Mononuclear cell (primary cell): ENCODE measurements around a stretch of chr9.

GRCh38 chr9:134378828-134379581, 52.8 kb downstream of the RXRA start:
- RRBS, result 83% methylated on average over 5 of the region's 20 CpGs

DNA sequence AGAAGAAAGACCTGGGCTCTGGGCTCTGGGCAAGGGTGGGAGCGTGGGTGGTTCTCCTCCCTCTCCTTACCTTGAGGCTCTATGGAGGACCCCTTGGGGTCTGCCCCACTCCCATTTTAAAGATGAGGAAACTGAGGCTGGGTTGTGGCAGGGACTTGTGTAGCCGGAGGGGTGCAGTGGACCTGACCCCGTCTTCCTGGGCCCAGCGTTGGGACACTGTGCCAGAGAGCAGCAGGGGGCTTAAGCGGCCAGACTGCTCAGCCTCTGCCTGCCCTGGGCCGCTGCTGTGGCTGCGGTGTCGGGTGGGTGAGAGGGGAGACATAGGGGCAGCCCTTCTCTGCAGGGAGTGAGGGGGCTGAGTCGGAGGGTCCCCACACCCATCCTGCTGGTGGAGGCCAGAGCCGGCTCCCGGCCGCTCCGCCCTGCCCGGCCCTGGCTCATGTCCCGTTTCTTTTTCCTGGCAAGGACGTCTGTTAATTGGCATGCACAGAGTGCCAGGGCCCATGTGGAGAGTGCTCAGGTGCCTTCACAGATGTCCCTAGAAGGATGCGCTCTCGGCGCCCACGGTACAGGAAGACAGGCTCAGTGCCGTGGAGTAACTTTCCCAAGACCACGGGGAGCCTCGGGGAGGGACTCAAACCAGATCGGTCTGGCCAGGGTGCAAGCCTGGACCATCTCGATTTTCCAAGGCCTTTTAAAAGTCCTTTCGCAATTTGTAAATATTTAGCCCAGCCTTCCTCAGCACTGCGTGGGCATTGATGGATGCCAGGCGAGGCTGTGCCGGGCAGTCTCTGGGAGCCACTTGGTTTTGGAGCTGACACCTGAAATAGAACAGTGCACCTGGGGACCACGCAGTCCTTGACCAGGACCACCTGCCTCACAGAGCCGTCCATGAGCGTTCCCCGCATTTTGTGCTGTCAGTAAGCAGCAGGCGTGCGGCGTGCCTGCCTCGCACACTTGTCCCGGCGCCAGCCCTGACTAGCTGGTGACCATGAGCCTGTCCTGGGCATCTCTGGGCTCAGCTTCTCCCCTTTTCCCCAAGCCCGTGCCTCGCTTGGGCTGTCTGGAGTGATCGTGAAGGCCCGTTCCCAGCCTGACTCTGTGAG, 60.9 kb downstream of the RXRA start:
- RRBS, result no CpG with 5 or more reads among the region's 43 CpGs

DNA sequence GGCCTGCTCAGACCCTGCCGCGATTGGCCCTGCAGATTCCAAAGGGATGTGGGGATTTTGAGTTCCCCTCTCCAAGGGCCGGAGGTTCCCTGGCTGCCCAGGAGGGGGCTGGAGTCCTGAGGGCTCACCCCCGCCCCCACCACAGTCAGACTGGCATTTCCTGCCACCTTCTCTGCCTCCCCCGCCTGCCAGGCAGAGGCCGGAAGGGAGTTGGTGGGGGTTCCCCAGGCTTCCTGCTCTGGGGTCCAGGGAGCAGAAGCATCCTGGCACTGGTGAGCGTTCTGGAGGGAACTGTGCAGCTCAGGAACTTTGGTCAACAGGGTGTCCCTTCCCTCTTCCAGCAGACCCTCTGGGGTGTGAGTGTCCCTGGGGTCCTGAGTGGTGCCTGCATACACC, 70.6 kb downstream of the RXRA start:
- RRBS, result no CpG with 5 or more reads among the region's 7 CpGs

GRCh38 chr9:134434818-134435603, 108.8 kb downstream of the RXRA start:
- RRBS, result no CpG with 5 or more reads among the region's 20 CpGs

DNA sequence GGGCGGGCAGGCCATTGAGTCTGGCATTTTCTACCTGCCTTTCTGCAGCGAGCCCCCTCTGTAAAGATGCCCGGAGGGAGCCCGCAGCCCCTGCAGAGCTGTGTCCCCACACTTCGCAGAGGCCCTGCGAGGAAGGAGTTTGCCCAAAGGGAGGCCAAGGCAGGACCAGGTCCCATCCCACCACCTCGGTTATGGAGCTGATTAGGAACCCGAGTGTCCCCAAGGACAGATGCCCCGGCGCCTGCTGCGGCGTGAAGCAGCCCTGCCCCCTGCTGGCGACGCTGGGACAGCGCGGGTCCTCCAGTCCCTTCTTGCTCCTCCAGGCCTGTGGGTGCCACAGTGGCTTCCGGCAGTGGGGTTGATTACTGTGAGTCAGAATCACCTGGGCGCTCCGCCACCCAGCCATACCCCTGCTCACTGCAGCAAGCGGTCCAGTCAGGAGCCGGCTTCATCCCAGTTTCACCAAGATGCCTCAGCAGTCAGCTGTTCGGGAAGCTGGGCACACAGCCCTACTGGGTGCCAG, 117.0 kb downstream of the RXRA start:
- RRBS, result 2% methylated on average over 5 of the region's 22 CpGs

DNA sequence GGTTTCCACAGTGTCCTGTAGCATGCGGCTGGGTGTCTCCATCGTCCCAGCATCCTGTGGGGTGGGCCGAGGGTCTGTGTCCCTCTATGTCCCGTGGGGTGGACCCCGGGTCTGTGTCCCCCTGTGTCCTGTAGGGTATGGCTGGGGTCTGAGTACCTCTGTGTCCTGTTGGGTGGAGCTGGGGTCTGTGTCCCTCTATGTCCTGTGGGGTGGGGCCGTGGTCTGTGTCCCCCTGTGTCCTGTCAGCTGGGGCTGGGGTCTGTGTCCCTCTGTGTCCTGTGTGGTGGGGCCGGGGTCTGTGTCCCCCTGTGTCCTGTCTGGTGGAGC, 130.7 kb downstream of the RXRA start:
- RRBS, result no CpG with 5 or more reads among the region's 7 CpGs

- RRBS, result 98% methylated on average over 9 of the region's 23 CpGs
Observed at GRCh38 chr9:134591532-134592291, 49.9 kb upstream of the COL5A1 start.

- RRBS, result no CpG with 5 or more reads among the region's 20 CpGs
Observed at GRCh38 chr9:134644859-134645735, 3.5 kb downstream of the COL5A1 start.

DNA sequence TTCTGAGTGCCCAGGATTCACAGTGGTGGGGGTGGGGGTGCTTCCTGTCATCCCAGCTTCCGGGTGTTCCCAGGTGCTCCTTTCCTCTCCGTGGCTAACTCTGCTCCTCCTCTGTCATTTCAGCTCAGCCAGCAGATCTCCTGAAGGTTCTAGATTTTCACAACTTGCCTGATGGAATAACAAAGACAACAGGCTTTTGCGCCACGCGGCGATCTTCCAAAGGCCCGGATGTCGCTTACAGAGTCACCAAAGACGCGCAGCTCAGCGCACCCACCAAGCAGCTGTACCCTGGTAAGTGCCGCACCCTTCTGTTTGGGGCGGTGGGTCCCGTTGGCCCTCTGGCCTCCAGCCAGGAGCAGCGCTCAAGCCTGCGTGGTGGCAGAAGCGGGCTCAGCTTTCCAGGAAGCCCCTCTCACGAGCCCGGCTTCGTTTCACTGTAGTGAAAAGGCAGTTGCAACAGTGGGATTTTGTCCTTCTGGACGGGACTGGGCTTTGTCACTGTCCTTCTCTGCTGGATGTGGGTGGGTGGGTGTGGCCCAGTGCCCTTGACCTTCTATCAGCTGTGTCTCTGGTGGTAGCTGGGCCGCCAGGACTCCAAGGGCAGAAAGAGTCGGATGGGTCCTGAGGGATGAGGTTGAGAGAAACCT, 49.3 kb downstream of the COL5A1 start:
- RRBS, result no CpG with 5 or more reads among the region's 23 CpGs

DNA sequence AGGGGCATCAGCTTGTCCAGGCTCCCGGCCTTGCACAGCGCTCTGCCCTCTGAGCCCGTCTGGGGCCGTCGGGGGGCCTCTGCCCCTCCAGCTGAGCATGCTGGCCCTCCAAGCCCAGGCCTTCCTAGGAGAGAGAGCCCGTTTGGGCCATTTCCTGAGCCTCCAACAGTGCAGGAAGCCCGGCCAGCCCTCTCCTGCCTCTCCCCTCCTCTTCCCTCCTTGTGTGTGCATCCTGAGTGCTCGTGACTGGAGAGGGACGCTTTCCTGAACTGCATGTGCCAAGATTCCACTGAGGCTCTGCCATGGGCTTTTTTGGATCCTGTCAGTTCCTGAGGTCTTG, 15.5 kb downstream of the OLFM1 start:
- RRBS, result no CpG with 5 or more reads among the region's 9 CpGs

GRCh38 chr9:135120205-135120723, 32.8 kb downstream of the OLFM1 start:
- RRBS, result 93% methylated on average over 13 of the region's 25 CpGs

DNA sequence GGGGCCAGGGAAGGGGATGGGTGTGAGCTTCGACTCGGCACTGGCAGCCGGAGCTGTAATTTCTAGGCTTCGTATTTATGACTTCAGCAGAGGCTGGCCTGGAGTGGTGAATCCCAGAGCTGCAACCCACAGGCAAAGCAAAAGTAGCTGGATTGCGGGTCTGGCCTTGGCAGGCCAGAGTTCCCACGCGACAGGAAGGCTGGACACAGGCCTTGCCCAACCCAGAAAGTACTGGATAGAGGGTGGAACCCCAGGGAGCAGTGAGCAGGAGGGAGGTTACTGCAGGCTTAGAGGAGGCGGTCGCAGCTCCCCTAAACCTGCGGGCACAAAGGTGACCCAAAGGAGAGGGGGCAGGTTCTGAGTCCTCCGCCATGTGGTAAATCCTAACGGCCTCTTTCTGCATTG, 126.2 kb upstream of the PPP1R26 start:
- RRBS, result no CpG with 5 or more reads among the region's 12 CpGs

DNA sequence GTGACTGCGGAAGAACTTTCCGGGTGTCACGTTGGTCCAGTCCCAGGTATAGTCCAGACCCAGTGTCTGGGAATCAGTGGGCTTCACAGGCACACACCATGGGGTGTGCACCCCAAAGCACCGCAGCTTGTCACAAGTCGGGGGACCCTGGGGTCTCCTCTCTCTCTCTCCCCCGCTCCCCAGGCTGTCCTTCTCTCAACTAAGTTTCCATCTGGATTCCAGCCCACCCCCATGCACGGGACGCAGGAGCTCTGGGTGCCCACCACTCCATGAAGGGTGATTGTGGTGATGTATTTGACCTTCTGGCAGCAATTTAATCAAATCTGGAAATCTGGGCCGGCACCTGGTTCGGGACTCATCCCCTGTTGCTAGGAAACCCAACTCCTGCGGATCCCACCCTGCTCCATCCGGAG, 106.0 kb upstream of the PPP1R26 start:
- RRBS, result 53% methylated on average over 4 of the region's 12 CpGs

GRCh38 chr9:135486527-135487017, 7.0 kb downstream of the PPP1R26 start:
- RRBS, result 97% methylated on average over 4 of the region's 21 CpGs

DNA sequence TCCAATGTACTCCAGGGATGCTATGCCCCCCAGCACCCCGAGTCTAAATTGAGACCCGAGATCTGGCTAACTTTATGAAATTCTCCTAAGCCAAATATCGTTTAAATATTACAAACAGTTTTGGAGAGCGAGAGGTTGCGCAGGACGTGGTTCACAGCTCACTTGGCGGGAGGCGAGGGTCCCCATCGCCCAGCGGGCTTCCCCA, 358 bp upstream of the MRPS2 start:
- RRBS, result no CpG with 5 or more reads among the region's 10 CpGs

DNA sequence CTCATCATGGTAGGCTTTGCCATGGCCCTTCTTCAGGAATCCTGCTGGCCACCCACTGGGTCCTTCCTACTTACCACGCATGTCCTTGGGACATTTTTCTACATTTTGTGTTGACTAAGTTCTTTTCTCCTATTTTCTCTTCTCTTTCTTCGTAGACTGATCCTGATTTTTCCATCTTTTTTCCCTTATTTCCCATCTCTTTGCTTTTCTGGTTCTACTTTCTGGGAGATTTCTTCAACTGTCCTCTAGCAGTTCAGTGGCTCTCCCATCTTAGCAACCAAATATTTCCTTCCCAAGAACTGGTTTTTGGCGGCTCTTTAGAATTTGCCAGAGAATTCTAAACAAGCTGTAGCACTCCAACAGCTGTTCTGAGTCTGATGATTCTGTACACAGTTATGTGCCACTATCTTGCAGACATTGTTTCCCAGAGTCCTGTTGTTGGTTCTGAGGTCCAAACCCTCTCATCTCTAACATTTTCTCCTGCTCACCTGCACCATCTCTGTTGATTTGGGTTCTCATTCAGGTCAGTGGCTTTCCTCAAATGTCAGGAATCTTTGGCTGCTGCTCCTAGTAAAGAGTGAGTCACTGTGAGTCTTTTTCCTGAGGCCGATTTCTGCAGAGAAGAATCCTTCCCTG, 50.1 kb downstream of the CAMSAP1 start:
- RRBS, result no CpG with 5 or more reads among the region's 4 CpGs

- RRBS, result no CpG with 5 or more reads among the region's 9 CpGs
Observed at GRCh38 chr9:135902898-135903341, 4.4 kb downstream of the CAMSAP1 start.

- RRBS, result no CpG with 5 or more reads among the region's 3 CpGs
Observed at GRCh38 chr9:135906263-135906475, 1.2 kb downstream of the CAMSAP1 start.

DNA sequence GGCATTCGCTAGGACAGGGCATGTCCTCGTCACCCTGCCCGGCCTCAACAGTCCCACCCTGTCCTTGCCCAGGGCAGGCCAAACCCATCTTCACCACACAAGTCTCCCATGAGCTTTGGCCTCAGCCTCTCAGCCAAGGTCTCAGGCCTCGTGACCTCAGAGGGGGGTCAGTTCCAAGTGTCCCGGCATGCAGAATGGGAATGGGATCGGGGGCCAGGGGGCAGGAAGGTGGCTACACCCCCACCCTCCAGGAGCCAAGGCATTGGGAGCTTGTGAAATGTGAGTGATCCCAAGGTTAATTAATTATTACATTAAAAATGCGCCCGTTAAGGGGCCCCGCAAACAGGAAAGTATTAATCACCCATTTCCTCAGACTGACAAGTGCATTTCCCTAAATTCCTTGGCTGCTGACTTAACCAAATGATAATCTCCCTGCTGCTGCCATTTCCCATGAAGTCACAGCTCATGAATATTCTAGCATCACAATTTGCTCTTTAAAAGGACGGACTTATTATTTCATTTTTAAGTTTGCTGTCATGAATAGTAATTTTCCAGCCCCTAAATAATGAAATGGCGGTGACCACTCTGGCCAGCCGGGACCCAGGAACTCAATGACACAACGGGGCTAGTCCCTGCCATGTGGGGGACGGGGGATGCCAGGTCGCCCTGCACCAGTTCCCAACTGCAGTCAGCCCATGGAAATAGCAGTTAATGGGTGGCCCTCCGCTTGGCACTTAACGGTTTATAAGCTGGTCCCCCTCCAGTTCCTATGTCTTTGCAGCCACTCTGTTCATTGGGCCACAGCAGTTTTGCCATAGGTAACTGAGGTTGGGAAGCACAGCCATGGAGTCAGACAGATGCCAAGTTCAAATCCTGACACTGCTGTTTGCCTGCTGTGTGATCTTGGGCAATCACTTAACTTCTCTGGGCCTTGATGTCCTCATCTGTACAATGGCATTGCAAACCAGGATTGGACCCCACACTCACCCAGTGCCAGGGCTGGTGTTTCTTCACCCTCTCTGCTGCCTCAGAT, 8.2 kb upstream of the UBAC1 start:
- RRBS, result no CpG with 5 or more reads among the region's 17 CpGs

DNA sequence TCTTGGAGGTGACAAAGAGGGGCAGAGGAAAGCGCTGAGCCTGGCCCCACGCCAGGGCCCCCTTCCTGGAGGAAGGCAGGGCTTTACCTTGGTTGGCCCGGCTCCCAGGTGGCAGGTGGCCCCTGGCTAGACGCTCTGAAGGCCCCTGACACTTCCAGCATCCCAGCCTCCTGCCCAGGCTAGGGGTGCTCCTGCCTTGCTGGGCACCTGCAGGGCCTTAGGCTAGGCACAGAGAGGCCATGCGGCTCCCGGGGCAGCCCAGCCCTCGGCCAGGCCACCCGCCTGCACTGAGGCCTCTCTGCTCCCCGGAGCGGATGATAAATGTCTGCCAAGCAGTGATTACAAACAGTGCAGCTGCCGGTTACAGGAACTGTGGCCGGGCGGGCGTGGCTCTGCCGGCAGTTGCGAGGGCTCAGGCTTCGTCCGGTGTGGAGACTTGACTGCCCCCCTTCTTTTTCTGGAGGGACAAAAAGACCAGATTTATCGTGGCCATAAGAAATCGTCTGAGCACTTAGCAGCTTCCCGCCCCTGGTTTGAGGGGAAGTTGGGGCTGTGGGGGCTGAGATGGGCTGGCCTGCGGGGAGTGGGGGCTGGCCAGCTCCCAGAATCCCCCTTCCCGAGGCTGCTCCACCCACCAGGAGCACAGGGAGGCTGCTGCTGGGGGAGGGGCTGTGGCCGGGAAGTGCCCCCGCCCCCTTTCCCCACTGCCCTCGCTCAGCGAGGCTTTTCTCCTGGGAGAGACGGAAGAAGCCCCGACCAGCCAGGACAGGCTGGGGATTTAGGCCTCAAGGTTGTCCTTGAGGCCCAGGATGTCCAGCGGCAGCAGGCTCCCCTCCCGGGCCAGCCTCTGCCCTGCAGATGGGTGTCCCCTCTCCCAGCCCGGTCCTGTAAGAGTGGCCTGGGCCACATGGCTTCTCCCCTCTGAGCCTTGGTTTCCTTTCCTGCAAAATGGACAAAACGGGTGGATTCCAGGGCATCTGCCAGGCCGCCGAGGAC, 31.6 kb upstream of the UBAC1 start:
- RRBS, result 19% methylated on average over 13 of the region's 35 CpGs